Breast (tissue), 4 donors: ENCODE results near the gene FBP2.

DNA sequence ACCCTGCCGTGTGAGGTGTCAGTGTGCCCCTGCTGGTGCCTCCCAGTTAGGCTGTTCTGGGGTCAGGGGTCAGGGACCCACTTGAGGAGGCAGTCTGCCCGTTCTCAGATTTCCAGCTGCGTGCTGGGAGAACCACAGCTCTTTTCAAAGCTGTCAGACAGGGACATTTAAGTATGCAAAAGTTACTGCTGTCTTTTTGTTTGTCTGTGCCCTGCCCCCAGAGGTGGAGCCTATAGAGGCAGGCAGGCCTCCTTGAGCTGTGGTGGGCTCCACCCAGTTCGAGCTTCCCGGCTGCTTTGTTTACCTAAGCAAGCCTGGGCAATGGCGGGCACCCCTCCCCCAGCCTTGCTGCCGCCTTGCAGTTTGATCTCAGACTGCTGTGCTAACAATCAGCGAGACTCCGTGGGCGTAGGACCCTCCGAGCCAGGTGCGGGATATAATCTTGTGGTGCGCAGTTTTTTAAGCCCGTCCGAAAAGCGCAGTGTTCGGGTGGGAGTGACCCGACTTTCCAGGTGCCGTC is 10.1 kb downstream of the PTPDC1 start:
- PRO-cap, 3 experiments = no peak in any of the 3 experiments
- RRBS = no CpG with 5 or more reads among the region's 19 CpGs

DNA sequence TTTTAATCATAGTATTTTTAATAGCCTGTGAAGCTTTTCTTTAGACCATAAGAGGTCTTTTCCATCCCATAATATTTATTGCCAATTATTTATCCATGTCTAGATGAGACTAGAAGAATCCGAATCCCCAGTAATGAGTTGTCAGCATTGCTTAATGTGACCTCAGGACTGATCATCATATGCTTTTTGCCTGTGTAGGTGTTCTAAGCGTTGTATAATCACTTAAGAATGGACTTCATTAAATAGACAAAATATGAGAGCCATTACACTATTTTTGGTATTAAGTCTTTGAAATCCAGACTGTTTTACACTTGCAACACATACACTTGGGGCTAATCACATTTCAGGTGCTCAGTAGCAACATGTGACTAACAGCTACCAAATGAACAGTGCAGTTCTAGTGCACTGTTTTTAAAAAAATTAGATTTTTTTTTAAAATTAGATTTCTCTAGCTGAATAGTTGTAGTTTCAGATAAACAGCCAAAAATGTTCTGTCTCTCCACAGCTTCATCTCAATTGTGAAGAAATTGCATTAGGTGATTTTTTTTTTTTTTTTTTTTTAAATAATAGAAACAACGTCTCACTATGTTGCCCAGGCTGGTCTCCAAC is 84.5 kb downstream of the PTPDC1 start:
- PRO-cap, 3 experiments = no peak in any of the 3 experiments
- RRBS = no CpG with 5 or more reads among the region's 3 CpGs

DNA sequence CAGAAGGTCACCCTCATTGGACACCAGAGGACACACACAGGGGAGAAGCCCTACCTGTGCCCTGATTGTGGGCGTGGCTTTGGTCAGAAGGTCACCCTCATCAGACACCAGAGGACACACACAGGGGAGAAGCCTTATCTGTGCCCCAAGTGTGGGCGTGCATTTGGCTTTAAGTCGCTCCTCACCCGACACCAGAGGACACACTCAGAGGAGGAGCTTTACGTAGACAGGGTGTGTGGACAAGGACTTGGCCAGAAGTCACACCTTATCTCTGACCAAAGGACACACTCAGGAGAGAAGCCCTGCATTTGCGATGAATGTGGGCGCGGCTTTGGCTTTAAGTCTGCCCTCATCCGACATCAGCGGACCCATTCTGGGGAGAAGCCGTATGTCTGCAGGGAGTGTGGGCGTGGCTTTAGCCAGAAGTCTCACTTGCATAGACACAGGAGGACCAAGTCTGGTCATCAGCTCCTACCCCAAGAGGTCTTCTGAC is 27.5 kb downstream of the NUTM2F start:
- PRO-cap, 3 experiments = no peak in any of the 3 experiments
- RRBS = no CpG with 5 or more reads among the region's 12 CpGs

DNA sequence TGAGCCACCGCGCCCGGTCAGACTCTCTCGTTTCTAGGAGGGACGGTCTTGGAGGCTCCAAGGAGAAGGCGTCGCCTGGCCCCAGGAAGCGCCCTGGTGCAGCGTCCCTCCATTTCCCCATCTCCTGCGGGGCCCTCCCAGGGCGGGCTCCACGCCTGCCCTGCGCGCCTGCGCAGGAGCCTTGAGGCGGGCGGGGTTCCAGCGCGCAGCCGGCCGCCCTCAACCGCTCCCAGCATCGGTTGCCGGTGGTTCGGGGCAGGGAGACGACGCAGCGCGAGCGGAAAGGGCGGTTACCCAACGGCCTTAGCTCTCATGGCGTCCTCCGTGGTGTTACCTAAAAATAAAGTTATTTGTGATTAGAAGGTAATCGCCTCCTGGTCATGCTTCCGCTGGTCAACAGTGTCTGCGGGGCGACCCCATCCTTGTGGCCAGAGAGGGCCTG is 3.9 kb upstream of the NUTM2F start:
- PRO-cap, 3 experiments = no peak in any of the 3 experiments
- RRBS = no CpG with 5 or more reads among the region's 38 CpGs

GRCh38 chr9:94455757-94456492 is 81.6 kb downstream of the MFSD14B start:
- PRO-cap, 3 experiments = no peak in any of the 3 experiments
- RRBS = no CpG with 5 or more reads among the region's 11 CpGs

DNA sequence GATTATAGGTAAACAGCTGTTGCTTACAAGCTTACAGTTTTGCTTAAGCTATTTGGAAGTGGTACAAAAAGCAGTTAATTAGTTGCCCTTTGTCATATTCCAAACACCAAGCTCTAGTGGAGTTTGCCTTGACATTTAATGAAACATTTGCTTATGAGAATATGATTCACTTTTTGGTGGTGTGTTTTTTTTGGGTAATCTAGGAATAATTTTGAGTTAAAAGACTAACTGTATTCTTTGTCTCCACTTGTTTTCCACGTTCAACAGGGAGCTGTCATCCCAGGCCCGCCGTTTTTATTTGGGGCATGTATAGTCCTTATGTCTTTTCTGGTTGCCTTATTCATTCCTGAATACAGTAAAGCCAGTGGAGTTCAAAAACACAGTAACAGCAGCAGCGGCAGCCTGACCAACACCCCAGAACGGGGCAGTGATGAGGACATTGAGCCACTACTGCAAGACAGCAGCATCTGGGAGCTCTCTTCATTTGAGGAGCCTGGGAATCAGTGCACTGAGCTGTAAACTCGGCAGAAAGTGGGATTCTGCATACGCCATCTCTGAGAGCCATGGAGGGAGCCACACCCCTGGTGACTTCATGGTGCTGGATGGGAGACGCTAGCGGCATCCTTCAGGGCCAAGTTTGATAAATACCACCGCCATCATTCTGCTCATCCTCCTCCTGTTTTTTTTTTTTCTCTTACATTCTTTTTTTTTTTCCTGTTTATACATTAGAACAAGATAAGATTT is 84.7 kb downstream of the MFSD14B start:
- PRO-cap, 3 experiments = no peak in any of the 3 experiments
- RRBS = no CpG with 5 or more reads among the region's 10 CpGs

DNA sequence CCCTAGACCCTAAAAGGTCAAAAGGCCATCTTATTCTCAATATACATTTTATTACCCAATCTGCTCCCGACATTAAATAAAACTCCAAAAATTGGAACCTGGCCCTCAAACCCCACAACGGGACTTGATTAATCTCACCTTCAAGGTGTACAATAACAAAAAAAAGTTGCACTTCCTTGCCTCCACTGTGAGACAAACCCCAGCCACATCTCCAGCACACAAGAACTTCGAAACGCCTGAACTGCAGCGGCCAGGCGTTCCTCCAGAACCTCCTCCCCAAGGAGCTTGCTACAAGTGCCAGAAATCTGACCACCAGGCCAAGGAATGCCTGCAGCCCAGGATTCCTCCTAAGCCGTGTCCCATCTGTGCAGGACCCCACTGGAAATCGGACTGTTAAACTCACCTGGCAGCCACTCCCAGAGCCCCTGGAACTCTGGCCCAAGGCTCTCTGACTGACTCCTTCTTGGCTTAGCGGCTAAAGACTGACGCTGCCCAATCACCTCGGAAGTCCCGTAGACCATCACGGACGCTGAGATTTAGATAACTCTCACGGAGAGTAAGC is 51.7 kb downstream of the FBP2 start:
- PRO-cap, 3 experiments = no peak in any of the 3 experiments
- RRBS = no CpG with 5 or more reads among the region's 15 CpGs

DNA sequence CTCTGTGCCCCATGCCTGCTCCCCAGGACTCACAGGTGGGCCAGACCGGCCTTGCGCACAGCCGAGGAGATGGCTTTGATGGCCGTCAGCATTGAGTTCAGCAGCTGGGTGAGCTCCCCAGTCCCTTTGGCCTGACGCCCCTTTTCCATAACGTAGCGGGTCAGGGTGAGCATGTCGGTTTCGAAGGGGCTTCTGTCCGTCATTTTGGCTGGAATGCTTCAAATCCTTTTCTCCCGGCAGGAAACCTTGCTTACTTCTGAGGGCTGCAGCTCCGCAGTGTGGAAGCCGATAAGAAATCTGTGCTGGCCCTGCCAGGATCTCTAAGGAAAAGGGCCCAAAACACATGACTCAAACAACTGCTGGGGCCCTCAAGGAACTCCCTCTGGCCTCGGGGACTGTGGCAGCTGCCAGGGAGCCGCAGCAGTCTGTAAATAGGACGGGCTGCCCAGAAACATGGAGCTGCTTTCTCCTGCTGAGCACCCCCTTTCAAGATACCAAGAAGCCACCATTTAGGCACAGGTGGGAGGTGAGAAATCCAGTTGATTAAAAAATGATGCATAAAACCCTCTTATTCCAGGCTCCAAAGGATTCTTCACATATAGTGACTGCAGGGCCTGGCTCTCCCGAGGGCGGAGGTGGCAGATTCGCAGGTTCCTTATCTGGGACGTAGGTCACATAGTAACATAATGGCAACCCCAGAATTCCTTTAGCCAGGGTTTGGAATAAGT is at the start of gene FBP2:
Gene FBP2 (minus strand): TSS at position 301 of the 728 bp plus-strand sequence.
- PRO-cap, 3 experiments = no peak in any of the 3 experiments
- RRBS = no CpG with 5 or more reads among the region's 20 CpGs

DNA sequence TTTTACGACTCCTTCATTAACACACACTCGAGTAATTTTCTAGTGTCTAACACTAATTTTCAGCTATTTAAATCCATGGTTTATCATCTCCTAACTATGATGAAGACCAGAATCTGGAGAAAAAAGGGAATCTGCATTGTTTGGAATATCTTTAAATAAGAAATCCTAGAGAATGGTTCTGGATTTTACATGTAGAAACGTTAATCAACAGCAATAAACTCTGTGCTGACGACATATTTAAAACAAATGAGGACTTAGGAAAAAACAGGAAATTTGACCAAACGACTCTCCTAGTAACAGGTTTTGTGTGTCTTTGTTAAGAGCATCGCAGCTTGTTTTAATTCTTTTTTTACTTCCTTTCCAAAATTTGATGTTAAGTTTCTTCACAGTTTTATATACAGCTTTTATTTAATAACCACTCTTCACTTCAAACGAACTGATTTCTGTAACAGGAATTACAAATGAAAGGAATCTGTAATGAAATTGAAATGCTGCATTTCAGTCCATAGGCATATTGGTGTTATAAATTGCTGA is 138.6 kb downstream of the AOPEP start:
- PRO-cap, 3 experiments = no peak in any of the 3 experiments
- RRBS = no CpG with 5 or more reads among the region's 7 CpGs

DNA sequence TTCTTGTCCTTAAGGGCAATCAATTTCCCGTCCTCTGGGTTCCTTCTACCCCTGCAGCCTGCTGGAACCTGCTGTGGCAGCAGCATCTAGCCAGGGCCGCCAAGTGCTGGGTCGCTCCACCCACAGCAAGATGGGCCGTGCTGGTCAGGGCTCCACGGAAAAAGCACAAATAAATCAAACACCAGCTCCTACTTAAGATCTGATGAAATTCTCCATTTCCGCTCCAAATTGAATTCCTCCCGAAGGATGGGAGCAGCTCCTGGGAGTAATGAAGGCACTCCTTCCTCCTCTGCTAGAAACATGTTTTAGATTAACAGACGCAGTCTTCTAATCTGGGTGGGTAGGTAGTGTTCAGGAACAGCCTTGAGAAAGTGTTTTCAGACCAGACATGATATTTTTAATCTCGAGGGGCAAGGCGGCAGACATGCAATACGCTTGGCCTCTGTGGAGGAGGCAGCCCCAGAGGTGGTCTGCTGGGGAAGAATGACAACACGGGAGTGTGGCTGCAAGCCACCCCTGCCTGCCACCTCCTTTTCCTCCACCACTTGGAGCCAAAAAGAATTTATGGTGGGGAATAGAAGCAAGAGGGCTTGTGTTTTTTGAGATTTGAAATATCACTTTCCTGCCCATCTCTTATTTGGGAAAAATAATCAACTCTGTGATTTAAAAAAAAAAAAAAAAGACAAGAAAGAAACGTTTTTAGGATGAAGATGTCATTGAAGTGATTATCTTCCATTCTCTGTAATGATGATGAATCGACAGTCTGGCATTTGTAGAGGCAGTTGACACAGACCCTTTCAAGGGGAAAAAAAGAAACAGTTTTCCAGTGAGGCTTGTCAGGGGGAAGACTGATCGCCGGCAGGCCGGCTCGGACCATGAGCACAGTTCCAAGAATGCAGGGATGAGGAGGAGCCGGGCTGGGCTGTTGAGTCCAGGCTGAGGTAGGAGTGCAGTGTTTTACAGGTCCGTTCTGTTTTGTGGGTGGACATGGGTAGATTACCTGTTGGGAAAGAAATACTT is 194.2 kb downstream of the AOPEP start:
- PRO-cap, 3 experiments = no peak in any of the 3 experiments
- RRBS = 18% methylated on average over 1 of the region's 20 CpGs

DNA sequence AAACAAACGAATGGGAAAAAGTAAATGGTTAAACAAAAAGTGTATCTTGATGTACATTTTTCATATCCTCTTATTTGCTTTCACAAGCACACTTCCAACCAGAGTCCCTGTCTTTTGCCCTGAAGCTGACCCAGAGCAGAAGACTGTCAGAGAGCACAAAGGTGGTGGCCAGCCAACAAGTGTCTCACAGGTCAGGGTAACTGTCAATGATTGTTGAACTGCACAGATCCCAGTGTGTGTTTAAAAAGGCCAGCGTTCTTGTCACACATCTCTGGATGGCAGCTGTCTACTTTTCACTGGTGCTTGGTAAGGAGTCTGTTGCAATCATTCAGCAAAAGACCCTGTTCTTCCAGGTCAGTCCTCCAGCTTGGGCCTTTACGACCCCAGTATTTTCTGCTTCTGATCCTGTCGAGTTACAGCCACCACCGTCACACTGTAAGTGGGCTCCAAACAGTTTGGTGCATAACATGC is 265.5 kb downstream of the AOPEP start:
- PRO-cap, 3 experiments = no peak in any of the 3 experiments
- RRBS = no CpG with 5 or more reads among the region's 5 CpGs

GRCh38 chr9:95021580-95022178 is 295.2 kb downstream of the AOPEP start:
- PRO-cap, 3 experiments = no peak in any of the 3 experiments
- RRBS = no CpG with 5 or more reads among the region's 11 CpGs

DNA sequence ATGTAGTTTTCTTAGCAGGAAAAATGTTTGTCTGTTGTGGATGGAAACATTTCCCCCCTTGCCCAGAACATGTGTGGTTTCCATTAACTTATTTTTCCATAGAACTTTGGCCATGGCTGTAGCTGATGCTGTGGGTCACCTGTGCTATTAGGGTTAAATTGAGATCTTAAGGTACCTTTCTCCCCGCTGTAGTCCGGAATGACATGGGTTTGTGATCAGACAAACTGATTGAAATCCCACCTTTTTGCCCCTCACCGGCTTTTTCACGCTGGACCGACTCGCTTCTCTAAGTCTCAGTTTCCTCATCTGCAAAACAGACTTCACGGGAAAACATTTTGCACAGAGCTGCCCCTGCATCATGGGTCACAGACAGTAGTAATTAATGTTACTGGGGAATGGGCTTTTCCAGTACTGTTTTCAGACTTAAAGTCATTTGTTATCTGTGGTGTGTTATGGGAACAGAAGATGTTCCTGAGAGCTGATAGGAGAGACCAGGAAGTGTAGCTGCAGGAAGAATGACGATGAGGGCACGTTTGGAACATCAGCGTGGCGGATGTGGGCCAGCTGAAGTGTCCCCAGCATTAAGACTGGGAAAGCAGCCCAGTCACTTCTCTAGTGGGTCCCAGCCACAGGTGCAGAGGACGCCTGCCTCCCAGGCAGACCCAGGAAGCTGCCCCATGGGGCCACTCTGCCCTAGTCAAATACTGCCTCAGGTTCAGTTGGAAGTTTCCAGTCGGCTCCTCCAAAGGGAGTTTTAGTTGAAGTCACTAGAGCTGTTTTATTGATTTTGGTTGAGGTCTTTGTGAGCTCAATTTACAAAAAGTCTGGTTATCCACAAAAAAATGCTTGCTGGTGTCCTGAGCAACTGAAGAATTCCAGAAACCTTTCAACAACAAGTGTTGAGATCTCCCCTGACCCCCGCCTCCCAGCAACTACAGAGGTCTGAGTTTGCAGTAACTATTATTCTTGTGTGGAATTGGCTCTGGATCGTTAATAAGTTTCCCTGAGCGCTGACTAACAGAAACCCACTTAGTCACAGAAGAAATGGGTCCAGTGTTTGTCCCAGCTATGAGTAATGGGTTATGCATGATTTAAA is 294.4 kb downstream of the FANCC start:
- PRO-cap, 3 experiments = no peak in any of the 3 experiments
- RRBS = no CpG with 5 or more reads among the region's 16 CpGs

- PRO-cap, 3 experiments = no peak in any of the 3 experiments
- RRBS = no CpG with 5 or more reads among the region's 12 CpGs
These were observed 291.7 kb downstream of the FANCC start for GRCh38 chr9:95025556-95026400.

GRCh38 chr9:95039320-95039632 is 278.2 kb downstream of the FANCC start:
- PRO-cap, 3 experiments = no peak in any of the 3 experiments
- RRBS = no CpG with 5 or more reads among the region's 2 CpGs

DNA sequence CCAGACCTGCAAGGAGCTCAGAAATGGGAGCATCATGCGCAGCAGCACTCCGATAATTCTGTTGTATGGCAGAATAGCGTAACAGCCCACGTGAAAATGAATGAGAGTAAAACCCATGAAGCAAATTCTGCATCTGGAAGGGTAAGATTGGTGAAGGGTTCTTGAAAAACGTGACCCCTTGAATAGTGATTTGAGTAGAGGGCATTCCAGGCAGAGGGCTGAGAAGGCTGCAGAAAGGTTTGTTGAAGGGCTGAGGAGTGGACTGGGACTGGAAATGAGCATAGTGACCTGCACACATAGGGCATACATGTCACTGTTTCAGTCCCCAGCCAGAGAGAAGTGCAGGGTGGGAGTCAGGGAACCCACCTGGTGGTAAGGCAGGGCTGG is 273.1 kb downstream of the FANCC start:
- PRO-cap, 3 experiments = no peak in any of the 3 experiments
- RRBS = no CpG with 5 or more reads among the region's 5 CpGs

DNA sequence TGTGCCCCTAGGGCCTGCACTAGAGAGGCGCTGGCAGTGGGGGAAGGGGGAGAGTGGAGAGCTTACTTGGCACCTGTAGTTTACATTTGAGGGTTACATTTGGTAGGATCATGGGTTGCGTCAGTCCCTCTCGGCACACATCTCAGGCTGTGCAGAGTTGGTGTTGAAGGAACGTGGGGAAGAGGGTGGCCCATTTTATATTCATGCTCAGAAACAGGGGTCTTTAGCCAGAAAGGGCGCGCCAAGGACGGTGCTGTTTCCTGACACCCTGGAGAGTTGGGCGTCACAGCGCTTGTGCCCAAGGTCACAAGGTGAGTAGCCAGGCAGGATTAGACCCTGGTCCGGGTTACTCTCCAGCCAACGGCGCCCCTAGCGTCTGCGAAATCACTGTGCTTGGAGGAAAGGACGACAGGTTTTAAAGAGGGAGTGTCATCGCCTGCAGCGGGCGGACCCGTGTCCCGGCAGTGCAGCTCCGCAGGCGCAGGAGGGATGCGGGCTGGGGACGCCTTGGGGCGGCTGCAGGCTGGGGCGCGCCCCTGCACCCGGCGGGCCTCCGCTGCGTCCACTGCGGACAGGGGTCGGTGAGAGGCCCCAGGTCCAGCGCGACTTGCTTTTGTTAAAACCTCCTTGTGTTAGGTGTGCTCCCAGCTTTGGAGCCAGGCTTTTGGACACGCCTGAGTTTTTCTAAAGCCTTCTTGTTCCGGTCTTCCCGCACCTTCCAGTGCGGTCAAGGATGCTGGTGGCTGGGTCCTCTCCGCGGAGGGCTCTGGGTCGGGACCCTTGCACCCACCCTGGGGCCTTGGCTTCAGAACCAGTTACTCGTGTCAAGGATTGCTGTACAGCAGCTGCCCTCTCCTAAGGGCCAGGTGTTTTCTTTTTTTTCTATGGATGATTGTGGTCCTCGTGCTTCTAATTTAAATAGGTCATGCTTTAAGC is 272.4 kb downstream of the FANCC start:
- PRO-cap, 3 experiments = no peak in any of the 3 experiments
- RRBS = 67% methylated on average over 16 of the region's 44 CpGs

GRCh38 chr9:95063623-95064286 is 253.8 kb downstream of the FANCC start:
- PRO-cap, 3 experiments = no peak in any of the 3 experiments
- RRBS = no CpG with 5 or more reads among the region's 12 CpGs

DNA sequence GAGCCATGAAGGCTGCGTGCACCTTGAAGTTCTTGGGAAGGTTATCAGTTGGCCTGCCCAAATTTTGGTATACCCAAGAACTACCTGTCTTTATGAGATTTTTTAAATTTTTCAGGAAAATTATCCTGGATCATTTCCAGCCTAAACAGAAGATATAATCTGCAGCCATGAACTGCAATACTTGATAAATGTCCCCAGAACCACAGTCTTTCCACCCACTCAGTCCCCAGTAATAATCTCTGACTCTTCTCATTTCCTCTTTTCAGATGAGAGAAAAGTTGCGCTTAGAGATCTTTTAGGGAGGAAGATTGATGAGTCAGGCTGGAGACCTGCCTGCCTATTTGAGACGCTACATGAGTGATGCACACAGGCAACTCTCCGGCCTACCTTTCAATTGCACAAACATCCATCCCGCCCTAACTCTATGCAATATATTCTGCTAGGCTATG is 159.8 kb downstream of the FANCC start:
- PRO-cap, 3 experiments = no peak in any of the 3 experiments
- RRBS = no CpG with 5 or more reads among the region's 5 CpGs

GRCh38 chr9:95269892-95270258 is 47.6 kb downstream of the FANCC start:
- PRO-cap, 3 experiments = no peak in any of the 3 experiments
- RRBS = no CpG with 5 or more reads among the region's 5 CpGs